ENCODE measurements around a stretch of chr5.

- PRO-cap, result no peak
These were observed 95.2 kb upstream of the IL7R start for GRCh38 chr5:35761503-35761974.

GRCh38 chr5:35816832-35817149 lies 39.9 kb upstream of the IL7R start:
- PRO-cap, result no peak

DNA sequence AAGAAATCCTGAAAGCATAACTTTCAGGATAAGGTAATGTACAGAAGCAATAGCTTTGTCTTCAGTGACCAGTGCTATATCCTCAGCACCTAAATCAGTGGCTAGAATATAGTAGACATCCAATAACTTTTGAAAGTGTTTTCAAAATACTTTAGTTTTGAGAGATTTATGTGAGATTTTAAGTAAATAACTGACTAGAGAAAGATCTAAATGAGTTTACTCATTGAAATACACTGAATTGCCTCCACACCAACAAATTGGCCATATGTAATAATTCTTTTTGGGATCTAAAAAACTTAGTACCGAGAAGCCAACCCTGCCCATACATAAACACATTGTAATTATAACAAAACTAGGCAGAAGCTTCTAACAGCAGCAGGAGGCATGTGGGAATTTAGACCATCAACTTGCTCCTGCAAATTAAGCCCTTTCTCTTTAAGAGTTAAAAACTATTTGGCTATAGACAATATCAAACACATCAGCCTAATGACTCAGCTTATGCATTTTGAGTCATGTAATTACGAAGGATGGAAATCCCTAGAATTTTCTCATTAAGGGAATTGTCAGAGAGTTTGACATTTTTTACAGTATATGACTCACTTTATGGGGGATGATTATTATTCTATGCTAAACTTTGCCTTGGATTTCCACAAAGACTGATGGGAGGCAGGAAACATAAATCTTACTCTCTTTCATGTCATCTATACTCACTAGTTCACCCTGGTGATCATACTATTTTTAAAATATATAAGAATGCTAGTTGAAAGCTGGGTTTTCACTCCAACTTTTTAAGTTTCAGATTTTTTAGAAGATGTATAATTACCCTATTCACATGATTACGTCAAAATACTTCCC lies 976 bp downstream of the IL7R start:
- PRO-cap, result no peak

DNA sequence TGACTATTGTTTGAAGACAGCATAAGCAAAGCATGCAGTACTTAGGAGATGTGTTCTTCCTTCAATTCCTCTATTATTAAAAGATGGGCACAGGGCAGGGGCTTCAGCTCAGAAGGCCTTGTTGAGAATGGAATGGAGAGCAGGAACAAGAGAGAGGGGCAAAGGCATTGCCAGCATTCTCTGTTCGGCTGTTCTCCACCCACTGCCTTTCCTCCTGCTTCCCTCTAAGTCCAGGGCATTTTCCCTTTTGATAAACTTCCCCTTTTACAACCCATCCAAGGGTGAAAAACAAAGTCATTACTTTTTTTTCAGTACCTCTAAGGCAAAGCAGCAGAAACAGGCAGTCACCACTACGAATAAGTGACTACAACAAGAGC lies 12.9 kb downstream of the IL7R start:
- PRO-cap, result no peak

GRCh38 chr5:36569501-36570113 lies 36.8 kb upstream of the SLC1A3 start:
- PRO-cap, result unidirectional peak, plus-strand start at chr5:36569659

DNA sequence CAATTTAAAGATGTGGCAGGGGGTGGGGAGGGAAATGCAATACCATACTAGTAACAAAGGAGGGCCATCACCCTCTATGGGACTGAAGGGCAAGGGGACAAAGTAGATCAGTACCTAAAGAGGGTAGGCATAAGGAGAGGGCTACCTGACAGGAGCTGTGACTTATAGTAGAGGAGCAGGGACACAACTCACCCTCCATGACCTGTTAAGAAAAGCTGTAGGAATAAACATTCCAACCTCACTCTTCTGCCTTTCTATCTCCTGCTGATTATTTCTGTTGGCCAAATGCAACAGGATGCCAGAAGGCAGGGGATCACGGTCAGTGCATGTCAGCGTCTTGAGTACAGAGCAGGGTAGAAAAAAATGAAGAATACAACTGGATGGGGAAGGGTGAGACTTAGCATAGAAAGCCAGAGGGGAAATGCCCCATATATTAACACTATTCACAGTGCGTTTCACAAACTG lies 31.3 kb upstream of the SLC1A3 start:
- PRO-cap, result no peak

- PRO-cap, result bidirectional peak, plus-strand start at chr5:36704452, minus-strand start at chr5:36704329
These were observed 97.8 kb downstream of the SLC1A3 start for GRCh38 chr5:36704123-36704664.

GRCh38 chr5:36739525-36740488 lies 133.4 kb downstream of the SLC1A3 start:
- PRO-cap, result no peak

DNA sequence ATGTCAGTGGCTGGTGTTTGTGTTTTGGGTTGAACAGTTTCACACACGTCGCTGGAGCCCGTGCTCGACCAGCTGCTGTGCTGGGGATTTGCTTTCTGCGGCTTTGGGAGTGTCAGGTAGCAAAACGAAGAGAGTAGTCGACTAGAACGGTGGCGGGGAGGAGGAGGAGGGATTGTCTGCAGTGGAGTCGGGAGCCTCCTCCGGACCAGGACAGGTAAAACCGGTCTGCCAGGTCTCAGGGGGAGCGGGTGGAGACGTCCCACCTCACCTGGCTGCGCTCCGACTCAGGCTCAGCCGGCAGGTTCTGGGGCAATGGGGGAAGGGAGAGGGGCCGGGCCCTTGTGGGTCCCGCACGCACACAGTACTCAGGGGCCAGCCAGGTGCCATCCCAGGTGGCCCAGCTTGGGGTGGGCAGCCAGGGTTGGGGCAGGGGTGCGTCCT lies 131.4 kb upstream of the NIPBL start:
- PRO-cap, result no peak

DNA sequence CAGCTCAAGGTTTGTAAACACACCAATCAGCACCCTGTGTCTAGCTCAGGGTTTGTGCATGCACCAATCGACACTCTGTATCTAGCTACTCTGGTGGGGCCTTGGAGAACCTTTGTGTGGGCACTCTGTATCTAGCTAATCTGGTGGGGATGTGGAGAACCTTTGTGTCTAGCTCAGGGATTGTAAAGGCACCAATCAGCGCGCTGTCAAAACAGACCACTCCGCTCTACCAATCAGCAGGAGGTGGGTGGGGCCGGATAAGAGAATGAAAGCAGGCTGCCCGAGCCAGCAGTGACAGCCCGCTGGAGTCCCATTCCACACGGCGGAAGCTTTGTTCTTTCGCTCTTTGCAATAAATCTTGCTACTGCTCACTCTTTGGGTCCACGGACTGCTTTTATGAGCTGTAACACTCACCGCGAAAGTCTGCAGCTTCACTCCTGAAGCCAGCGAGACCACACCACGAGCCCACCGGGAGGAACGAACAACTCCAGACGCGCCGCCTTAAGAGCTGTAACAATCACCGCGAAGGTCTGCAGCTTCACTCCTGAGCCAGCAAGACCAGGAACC lies 93.4 kb upstream of the NIPBL start:
- PRO-cap, result no peak

DNA sequence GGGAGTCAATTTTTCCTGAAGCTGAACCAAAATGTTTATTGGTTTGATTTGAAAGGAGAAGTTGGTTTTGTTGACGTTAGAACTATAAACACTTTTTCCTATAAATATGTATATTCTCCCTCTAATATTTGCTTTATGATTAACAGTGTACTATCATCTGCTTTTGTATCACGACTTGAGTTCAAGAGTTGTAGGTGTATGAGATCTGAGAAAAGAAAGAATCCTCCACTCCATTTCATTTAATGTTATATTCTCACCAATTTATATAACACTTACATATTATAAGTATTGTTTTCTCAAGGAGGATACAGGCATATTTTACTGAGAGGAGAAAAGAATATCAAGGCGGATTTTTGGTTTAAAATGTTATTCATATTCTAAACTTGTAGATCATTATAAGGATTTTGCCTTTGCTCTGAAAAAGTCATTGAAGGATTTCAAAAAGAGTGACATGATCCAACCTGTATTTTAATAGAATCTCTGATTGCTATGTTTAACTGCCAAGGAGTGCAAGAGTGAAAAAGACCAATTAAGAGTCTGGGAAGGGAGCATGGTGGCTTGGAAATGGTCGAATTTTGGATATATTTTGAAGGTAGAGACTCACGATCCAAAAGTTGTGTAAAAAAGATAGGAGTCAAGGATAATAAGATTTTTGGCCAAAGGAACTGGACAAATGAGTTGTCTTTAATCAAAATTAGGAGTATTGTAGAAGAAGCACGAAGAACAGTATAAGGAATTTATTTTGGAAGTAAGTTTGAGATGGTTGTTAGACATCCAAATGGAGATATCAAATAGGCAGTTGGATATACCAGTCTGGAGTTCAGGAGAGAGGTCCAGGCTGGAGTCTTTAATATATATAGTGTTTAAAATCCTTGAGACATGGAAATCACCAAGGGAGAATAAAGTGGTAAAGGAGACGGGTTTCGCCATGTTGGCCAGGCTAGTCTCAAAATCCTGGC lies 50.7 kb downstream of the NIPBL start:
- PRO-cap, result no peak

- PRO-cap, result no peak
These were observed 21.8 kb downstream of the CPLANE1 start for GRCh38 chr5:37227196-37227858.

- PRO-cap, result no peak
These were observed 205.5 kb downstream of the GDNF start for GRCh38 chr5:37634263-37634861.

GRCh38 chr5:37837356-37838127 lies 2.3 kb downstream of the GDNF start:
- PRO-cap, result no peak

DNA sequence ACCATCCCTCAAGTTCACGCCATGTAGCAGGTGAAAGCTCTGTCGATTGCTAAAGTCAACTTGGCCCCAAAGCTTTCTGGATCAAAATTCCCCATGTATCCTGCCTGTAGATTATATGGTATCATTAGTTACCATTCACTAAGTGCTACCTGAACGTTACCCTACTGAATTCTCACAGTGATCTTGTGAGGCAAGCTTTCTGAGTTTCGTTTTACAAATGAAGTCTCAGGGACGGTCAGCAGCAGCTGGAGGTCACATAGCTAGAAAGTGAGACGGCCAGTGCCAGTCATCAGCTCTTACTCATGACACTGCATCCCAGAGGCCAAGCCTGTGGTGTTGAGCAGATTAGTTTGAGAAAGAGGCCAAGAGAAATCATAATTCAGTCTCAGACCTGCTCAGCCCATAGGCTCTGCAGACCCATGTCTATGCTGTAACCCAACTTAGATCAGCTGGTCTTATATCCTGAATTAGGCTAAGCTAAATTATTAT lies 95.8 kb upstream of the EGFLAM start:
- PRO-cap, result no peak

DNA sequence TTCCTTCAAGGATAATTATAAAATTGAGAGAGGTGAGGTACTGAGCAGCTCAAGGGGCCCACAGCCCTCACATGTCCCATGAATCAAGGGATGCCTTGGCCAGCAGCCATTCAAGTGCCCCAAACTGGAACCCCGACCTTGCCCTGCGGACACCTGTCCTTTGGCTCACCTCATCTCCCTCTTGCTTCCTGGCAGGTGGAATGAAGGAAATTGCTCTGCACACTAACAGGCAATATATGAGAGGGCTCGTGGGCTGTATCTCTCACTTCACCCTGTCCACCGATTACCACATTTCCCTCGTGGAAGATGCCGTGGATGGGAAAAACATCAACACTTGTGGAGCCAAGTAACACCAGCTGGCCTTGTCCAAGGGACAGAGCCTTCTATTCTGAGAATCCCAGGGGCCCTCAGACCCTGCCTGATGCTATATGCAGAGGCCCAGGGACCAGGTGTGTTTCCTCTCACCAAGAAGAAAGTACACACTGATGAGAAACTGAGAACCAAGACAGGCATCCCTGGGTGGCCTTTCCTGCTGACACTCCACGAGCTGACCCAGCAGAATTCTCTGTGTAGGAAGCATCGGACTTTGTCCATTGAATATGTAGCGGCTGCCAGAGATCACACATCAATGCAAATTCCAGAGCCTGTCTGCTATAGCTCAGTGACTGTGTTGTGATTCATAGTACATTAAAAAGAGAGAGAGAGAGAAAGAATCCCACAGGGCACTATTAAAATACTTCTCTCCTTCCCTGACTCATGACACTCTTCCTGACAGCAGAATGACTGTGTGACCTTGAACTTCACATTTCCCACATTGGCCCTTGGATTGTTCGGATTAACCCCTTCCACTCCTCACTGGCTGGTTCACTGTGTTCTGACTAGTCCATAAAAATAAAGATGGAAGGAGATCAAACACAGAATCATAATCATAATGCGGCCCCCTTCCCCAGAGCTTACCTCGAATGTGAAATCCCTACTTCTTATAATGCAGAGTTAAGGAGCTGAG lies 92.5 kb downstream of the LIFR start:
- PRO-cap, result no peak

DNA sequence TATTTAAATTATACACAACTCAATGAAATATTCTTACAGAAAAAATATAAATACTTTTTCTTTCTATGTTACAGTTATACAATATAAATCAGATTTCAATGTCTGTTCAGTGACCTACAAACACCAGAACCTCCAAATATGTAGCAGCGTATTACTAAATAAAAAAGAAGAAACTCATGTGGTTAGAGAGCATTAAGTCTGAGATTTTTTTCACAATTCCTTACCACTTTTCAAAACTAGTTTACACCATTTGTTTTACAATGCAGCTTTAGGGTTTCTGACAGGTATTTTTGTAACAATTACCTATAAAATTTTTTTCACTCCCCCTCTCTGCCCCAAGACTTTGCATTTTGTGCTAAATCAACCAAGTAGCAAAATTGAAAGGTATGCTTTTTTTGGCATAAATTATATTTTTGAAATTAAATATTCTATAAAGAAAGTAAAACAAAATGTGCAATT lies 92.3 kb downstream of the OSMR start:
- PRO-cap, result no peak

DNA sequence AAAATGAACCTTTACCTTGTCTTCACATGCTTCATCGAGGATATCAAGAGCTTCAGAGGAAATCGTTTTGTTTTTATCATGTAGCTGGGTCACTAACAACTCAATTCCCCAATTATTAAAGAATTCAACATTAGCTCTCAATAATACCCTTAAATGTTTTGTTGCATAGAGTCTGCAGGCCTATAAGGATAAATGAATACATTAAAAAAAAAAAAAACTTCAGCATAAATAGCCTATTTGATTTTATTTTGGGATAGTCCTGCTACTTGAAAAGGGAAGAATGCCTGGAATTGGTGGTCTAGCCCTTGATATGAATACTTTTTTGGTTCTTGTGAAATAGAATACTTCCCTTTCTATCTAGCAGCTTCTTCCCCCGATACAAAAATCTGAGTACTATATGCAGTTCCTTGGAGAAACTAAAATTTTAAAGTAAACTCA lies 112.9 kb downstream of the OSMR start:
- PRO-cap, result no peak

GRCh38 chr5:39100762-39101403 lies 26.7 kb upstream of the RICTOR start:
- PRO-cap, result no peak

GRCh38 chr5:39208346-39208880 lies 10.9 kb downstream of the FYB1 start:
- PRO-cap, result no peak

Data from left ventricle myocardium (tissue), 1 donor.